Pulmonary lymph node (tissue), 1 donor: ENCODE data around the gene YWHAQ.

DNA sequence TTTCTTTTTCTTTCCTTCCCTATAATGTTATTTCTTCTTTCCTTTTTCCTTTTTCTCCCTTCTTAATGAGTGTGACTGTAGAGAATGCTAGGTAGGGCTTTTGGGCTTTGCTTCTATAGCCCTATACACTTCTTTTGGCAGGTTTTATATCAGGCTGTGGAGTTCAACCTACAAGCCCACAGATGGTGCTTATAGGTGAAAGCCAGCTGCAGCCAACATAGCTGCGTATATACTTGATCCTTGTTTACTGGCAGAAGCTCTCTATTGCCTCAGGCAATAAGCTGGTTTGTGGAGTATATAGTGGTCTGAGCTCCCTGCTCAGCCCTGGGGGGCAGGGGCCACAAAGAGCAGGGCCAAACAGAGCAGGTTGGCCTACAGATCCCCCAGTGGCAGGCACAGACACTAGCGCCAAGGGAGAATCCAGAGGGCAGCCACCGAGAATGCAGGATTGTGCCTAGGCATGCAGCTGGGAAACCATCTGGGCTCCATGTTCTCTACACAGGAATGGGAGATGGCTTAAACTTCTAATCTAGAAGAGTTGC is 49.3 kb downstream of the MBOAT2 start:
- PRO-cap, result no peak

GRCh38 chr2:8955356-8955885 is 48.1 kb downstream of the MBOAT2 start:
- PRO-cap, result no peak

GRCh38 chr2:8977692-8978453 is 25.6 kb downstream of the MBOAT2 start:
- PRO-cap, result no peak

DNA sequence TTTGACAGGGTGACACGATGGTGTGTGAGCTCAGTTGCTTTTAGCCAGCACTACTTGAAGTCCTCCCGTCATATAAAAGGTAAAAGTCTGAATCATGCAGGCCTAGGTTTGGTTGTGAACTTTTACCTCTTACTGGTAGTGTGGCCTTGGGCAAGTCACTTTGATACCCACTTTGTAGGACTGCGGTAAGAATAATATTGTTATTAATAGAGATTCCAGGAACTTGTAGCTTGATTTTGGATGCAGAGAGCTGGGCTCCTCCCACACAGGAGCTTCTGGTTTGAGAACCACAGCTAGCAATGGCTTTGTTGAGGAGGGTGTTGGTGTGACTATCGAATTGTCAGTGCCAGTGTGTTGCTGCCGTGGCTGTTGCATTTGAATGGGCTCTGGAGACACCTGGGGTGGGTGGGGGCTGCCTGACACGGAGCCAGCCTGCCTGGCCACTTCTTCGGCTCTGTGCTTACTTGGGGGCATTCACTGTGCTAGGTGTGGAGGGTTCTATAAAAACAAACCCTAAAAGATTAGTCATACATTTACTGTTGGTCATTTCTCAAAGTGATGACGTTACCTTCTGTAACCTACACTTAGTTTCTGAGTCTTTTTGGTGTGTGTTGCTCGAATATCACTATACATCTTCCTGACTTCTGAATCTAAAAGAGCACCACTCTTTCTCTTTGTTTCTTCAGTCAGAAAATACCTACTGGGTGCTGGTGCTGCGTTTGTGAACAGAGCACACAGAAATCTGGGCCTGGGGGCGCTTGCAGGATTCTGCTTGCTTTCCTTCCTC is 38.5 kb downstream of the ASAP2 start:
- PRO-cap, result no peak

GRCh38 chr2:9251638-9252357 is 45.2 kb downstream of the ASAP2 start:
- PRO-cap, result no peak

GRCh38 chr2:9300924-9301284 is 94.3 kb downstream of the ASAP2 start:
- PRO-cap, result no peak

- PRO-cap, result no peak
Measured at GRCh38 chr2:9476267-9476760, 2.0 kb downstream of the IAH1 start.

DNA sequence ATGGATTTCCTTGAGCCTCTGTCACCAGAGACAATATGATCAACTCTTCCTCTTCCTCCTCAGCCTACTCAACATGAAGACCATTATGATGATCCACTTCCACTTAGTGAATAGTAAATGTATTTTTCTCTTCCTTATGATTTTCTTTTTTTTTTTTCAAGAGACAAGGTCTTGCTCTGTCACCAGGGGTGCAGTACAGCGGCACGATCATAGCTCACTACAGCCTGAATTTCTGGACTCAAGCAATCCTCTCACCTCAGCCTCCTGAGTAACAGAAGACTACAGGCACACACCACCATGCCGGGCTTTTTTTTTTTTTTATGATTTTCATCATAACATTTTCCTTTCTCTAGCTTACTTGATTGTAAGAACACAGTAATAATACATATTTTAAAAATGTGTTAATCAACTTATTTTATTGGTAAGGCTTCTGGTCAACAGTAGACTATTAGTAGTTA is 31.9 kb downstream of the ADAM17 start:
- PRO-cap, result no peak

- PRO-cap, result no peak
Measured at GRCh38 chr2:9612012-9612525, 18.7 kb downstream of the YWHAQ start.

DNA sequence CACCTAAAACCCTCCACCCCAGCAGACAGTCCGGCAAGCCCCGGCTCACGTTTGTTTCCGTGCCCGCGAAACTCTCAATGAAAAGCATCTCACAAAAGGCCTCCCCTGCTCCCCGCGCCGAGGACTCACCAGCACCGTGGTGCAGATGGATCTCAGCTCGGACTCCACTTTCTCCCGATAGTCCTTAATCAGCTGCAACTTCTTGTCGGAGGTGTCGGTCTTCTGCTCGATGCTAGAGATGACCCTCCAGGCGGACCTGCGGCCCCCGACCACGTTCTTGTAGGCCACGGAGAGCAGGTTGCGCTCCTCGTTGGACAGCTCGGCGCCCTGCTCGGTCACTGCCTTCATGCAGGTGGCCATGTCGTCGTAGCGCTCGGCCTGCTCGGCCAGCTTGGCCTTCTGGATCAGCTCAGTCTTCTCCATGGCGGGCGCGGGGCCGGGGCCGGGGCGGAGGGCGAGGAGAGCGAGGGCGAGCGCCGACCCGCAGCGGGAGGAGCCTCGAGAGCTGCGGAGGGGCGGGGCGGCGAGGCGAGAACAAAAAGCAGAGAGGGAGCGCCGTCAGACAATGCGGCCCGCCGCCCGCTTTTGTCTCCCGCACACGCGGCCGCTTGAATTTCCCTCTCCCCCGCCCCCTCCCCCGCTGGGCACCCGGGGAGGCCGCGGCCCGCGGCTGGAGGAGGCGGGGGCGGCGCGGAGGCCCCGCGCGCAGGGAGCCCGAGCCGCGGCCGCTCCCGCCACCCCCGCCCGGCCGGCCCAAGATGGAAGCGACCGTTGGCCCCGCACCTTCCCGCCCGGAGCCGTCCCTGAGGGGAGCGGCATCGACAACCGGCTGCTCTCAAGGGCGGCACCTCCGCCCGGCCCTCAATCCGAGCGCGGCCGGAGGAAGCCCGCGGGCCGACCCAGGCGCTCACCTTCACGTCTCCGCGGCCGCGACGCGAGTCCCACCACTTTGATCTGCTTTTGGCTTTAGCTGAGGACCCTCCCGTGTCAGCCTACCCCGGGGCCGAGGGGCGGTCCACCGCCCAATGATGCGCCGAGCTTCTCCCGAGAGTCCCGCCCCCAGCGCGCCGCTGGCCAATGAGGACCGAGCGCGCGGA is at the start of gene YWHAQ:
TSS of gene YWHAQ (minus strand) at position 968 of the 1,097 bp plus-strand sequence.
- PRO-cap, result bidirectional peak, plus-strand start at position 537 of the sequence, minus-strand start at position 587 of the sequence; bidirectional peak, plus-strand start outside the sequence, minus-strand start at position 962 of the sequence

DNA sequence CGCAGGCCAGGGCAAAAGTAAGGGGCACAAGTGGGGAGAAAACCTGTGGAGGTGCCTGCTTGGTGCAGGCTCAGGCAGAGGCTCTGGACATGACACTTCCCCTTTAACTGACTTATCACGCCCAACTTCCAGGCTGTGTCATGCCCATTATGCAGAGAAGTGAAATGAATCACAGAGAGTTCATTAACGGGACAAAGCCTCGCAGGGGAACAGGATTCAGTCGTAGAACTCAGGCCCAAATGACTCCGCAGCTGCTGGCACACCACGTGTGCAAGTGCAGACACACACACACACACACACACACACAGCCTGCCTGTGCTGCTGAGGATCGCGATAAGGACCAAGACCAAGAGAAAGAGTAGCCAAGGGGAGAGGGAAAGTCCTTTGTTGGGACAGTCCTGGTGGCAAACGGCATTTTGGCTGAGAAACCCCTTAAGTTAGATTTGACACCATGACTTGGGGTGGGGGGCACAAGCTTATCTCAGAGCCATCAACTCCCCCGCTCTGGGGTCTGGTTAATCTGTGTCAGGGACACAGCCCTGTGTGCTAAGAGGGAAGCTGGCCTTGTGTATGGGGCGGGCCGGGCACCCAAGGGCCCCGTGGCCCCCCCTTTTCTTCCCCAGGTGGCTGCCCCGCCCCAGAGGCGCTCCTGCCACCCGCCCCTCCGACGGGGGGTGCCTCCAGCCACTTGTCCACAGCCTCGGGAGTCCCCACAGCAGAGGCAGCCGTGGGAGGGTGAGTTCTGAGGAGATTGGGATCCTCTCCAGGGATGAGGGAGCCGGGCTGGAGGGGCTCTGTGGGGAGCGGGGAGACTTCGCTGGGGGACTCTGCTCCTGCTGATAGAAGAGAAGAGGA is 89.9 kb upstream of the TAF1B start:
- PRO-cap, result unidirectional peak, plus-strand start at position 174 of the sequence

DNA sequence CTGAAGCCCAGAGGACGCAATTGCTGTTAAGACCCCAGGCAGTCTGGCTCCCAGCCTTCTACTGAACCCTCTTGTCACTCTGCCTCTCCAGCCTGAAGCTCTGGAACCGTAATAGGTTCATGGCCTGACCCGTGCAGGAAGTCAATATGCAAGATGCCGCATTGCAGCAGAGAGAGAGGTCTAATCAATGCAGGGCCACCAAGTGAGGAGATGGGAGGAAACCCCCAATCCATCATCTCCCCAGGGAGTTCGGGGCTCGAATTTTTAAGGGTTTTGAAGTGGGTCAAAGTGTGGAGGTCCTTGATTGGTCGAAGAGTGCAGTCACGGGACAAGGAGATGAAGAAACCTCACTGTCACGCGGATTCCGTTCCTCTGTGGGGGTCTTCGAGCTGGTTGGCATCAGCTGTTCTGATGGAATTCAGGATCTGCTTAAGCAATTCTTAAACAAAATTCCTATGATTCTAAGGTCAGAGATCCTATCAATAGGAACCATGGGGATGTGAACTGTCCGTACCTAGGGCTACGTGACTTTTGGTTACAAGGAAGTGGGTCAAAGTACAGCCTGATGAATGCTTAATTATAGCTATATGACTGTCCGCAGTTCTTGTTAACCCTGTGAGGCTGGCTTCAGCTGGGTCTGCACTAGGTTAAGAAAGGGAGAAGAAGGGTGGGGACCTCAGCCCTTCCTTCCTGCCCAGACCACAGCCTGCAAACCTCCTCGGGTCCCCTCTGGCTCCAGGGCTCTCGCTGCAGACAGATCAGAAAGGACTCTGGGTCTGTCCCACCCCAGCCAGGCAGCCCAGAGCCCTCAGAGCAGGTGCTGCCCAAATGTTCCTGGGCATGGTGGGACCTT is 44.3 kb upstream of the TAF1B start:
- PRO-cap, result no peak

- PRO-cap, result no peak
Measured at GRCh38 chr2:9801031-9802128, 41.9 kb upstream of the TAF1B start.

- PRO-cap, result no peak
Measured at GRCh38 chr2:9941474-9942167, 9.9 kb upstream of the GRHL1 start.

DNA sequence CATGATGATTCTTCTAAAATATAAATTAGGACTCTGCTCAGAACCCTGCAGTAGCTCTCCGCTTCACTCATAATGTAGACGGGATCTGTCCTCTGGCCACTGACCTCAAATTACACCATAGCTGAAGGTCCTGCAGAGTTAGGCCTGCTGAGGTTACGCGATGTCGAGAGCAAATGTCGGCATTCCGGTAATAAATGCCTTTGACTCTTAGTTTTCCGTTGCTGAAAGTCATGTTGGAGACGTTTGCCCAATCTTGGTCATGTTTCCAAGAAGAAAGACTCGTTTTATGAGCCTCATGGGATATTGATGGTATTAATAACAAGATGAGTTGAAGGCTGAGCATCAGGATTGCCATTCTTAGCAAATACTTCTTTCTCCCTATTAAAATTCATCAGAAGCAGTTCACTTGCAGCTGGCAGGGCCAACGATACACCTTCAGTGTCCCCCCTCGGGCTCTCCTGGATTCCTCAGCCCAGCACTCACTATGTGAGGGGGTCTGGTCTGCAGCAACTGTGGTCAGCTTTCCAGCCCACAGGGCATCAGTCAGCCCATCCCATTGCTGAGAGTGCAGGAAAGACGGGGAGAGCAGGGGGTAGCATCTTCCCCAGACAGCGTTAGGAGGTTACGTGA is 39.8 kb upstream of the KLF11 start:
- PRO-cap, result no peak

DNA sequence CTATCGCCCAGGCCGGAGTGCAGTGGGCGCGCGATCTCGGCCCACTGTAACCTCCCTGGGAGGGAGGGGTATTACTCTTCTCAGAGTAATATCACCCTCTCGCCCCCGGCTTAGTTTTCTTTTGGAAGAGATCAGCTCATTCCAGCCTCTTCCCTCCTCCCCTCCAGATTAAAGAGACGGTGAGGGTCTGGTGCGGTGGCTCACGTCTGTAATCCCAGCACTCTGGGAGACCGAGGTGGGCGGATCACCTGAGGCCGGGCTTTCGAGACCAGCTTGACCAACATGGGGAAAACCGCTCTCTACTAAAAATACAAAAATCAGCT is 1.3 kb downstream of the KLF11 start:
- PRO-cap, result no peak

- PRO-cap, result no peak
Measured at GRCh38 chr2:10052391-10052855, 9.1 kb downstream of the KLF11 start.

DNA sequence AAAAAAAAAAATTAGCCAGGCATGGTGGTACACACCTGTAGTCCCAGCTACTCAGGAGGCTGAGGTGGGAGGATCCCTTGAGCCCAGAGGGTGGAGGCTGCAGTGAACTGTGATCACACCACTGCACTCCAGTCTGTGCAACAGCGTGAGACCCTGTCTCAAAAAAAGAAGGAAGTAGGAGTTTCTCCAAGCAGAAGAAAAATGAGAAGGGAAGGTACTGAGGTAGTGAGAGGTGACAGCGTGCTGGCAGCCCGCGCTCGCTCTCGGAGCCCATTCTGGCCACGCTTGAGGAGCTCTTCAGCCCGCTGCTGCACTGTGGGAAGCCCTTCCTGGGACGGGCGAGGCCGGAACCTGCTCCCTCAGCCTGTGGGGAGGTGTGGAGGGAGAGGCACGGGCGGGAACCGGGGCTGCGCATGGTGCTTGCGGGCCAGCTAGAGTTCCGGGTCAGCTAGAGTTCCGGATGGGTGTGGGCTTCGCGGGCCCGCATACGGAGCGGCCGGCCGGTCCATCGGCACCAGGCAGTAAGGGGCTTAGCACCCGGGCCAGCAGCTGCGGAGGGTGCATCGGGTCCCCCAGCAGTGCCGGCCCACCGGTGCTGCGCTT is 10.9 kb upstream of the CYS1 start:
- PRO-cap, result no peak

- PRO-cap, result no peak
Measured at GRCh38 chr2:10124588-10124914, 2.0 kb downstream of the RRM2 start.

GRCh38 chr2:10190819-10191200 is 68.3 kb downstream of the RRM2 start:
- PRO-cap, result unidirectional peak, minus-strand start at chr2:10190917